Pulmonary artery (tissue), 1 donor: ENCODE measurements around a stretch of chr13.

GRCh38 chr13:113232543-113233474 lies 23.4 kb downstream of the CUL4A start:
- PRO-cap, result no peak

DNA sequence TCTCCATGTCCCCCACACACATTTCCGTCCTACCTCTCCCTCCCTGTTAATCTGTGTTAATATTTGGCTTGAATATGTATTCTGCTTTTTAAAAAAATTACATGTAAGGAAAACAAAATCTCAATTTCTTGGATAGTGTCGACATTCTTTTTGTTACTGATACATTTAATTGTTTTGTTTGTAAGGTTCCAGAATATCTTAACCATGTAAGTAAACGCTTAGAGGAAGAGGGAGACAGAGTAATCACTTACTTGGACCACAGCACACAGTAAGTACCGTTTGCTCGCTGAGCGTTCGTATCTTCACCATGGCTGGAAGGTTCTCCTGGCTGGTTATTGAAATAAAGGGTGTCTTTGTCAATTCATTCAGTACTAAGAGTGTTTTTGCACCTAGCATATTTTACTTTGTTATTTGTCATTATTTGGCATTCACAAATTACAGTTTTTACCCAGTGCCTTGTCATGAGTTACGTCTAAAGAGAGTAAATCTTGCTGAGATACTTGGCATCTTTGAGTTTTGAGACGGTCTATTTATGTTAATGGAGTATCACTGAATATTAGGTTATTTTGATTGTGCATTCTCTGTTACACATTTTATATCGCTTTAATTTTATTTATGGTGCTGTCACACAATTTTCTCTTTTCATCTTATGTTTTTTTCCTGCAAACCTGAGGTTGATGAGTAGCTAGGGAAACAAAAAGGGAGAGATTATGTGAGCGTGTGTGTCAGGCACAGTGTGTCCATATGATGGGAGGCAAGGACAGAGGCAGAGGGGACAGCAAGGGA lies 25.7 kb downstream of the CUL4A start:
- PRO-cap, result no peak

DNA sequence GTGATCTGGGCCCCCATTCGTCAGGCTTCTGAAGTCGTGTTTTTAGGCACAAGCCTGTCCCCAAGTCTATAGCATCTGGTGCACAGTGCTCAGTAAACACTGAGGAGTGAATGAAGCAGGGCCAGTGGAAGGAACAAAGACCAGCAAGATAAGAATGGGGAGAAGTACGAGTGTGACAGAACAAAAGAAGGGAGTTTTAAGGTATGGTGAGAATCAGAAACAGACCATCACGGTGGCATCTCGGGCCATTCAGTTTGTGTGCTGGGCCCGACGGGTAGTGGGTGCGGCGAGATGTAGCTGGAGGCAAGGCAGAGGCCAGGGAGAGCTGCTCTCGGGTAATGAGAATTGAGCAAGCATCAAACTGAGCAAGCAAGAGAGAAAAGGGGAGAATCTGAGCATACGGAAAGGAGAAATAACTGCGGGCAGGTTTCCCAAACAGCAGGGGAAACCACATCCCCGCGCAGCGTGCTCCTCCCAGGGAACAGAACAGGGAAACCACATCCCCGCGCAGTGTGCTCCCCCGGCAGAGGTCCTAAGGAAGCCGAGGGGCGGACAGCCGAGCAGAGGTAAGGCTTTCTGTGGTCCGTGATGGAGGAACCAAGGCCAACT lies 23.4 kb upstream of the LAMP1 start:
- PRO-cap, result no peak

- PRO-cap, result no peak
These were observed 24.7 kb downstream of the LAMP1 start for GRCh38 chr13:113321313-113322585.

- PRO-cap, result no peak
These were observed 15.8 kb downstream of the ADPRHL1 start for GRCh38 chr13:113437368-113438106.

- PRO-cap, result no peak
These were observed 4.4 kb downstream of the ADPRHL1 start for GRCh38 chr13:113448529-113449722.

GRCh38 chr13:113489046-113490326 lies 1.0 kb downstream of the DCUN1D2 start:
- PRO-cap, result no peak

GRCh38 chr13:113585990-113586209 lies 1.3 kb downstream of the TFDP1 start:
- PRO-cap, result no peak

DNA sequence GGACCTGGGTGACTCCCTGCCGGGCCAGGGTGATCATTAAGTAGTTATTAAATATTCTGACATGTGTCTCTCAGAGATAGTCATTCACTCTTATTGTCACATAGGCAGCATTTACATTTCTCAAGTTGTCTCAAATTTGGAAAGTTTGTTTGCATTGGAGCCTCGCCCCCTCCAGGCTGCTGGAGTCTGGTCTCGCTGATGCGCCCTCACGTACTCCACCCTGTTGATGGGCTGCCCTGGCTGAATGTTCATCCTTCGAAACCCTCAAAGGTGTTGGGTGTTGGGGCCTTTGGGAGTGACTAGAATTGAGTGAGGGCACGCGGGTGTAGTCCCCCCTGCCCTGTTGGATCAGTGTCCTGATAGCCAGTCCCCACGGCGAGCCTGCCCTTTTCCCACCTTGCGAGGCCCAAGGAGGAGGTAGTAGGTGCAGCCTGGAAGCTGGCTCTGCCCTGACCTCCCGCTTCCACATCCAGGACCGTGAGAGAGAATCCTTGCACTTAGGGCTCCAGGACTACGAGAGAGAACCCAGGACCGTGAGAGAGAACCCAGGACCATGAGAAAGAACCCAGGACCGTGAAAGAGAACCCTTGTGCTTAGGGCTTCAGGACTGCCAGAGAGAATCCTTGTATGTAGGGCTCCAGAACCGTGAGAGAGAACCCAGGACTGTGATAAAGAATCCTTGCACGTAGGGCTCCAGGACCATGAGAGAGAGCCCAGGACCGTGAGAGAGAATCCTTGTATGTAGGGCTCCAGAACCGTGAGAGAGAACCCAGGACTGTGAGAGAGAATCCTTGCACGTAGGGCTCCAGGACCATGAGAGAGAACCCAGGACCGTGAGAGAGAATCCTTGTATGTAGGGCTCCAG lies 15.0 kb downstream of the TFDP1 start:
- PRO-cap, result no peak

- PRO-cap, result no peak
These were observed 22.6 kb downstream of the TFDP1 start for GRCh38 chr13:113607044-113607734.

GRCh38 chr13:113626298-113626670 lies 31.7 kb downstream of the ATP4B start:
- PRO-cap, result no peak

- PRO-cap, result no peak
These were observed 17.4 kb downstream of the ATP4B start for GRCh38 chr13:113640555-113641135.

- PRO-cap, result no peak
These were observed 41.9 kb downstream of the GAS6 start for GRCh38 chr13:113821879-113822439.

DNA sequence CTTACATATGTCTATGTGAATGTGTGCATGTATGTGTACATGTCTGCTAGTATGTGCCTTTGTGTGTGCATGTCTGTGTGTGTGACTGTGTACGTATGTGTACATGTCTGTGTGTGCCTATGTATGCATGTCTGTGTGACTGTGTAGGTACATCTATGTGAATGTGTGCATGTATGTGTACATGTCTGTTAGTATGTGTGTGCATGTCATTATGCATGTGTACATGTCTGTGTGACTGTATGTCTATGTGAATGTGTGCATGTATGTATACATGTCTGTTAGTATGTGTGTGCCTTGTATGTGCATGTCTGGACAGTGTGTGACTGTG lies 4.8 kb downstream of the GAS6 start:
- PRO-cap, result no peak

- PRO-cap, result no peak
These were observed 50.6 kb downstream of the RASA3 start for GRCh38 chr13:114081713-114082251.

GRCh38 chr13:114087534-114087879 lies 44.9 kb downstream of the RASA3 start:
- PRO-cap, result no peak

DNA sequence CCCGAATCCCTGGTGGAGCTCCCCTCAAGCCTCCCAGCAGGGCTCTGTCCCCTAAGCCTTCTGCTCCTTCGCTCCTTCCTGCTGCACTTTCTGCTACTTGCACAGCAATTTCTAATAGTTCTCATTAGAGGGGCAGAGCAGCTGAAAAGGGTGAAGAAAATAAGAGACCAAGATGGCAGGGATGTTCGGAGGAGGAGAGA lies 43.5 kb downstream of the RASA3 start:
- PRO-cap, result no peak

DNA sequence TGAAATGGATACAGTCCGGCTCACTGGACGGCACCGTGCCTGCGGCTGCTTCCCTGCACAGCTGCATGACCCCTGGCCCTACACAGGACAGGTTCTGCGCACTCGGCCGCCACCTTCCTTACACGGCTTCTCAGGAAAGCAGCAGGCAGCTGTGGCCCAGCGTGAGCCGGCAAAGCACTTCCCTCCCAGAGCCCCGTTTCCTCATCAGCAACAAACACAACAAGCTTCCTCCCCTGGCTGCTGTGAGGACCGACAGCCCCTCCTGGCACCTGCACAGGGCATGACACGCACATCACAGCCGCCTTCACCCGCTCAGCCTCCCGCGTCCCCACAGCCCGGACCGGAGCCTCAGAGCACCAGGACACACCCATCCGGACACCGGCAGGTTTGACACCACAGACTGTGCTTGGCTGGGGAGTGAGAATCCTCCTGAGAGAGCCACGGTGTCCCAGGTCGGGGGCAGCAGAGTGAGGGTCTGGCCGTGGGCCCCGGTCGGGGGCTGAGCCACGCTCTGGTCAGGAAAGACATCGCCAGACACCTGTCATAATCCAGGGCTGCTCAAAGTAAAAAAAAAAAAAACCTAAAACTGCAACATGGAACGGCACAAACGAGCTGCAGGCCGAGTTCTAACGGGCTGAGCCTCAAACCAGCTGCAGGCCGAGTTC lies 21.9 kb downstream of the RASA3 start:
- PRO-cap, result no peak

DNA sequence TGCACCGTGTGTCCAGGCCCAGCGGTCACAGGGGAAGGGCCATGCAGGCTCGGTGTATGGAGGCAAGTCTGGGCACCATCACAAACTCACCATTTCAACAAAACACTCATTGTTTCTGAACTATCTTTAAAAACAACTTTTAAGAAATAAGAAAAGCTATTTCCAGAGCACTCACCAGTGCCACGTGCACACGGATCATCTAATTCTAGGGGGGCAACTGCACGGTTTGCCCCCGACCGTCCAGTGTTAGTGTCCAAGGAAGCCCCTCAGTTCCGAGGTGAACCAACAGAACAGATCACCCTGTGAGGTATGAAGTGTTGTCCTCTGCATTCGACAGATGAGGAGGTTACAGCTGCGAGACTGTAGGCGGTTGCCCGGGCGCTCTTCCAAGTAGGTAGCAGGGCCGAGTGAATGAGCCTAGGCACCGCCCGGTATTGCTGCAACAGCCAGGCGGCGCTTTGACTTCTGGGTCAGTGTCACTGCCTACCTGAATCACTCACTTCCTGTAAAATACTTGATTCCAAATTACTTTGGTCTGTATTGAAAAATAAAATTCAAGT lies 19.1 kb upstream of the RASA3 start:
- PRO-cap, result no peak

DNA sequence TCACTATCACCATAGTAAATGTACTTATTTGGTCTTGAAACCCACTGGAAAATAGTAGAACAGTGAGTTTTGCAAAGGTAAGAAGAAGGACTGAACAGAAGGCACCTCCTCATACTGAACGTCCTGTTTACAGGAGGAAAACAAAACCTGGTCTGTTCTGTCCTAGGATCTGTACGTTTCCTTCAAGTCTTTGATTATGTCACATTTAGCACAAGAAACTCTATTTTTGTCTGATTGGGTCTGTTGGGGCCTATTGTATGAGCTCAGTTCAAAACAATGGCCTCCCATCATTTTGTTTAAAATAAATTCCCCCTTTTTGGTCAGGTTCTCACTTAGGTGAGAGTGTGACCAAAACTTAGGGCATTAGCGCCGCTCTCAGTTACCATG lies 11.2 kb upstream of the CFAP97D2 start:
- PRO-cap, result no peak